Epidermal melanocyte (primary cell): ENCODE measurements around a stretch of chr18.

- RRBS: no CpG with 5 or more reads among the region's 3 CpGs
Observed at GRCh38 chr18:49647007-49647252, 85.1 kb downstream of the LIPG start.

- RRBS: no CpG with 5 or more reads among the region's 2 CpGs
Observed at GRCh38 chr18:49827040-49827809, 13.9 kb upstream of the ACAA2 start.

- RRBS: no CpG with 5 or more reads among the region's 4 CpGs
Observed at GRCh38 chr18:50109945-50110690, 84.8 kb downstream of the MYO5B start.

- RRBS: no CpG with 5 or more reads among the region's 3 CpGs
Observed at GRCh38 chr18:50127619-50128124, 67.3 kb downstream of the MYO5B start.

- RRBS: no CpG with 5 or more reads among the region's 30 CpGs
Observed at GRCh38 chr18:50287022-50287498, 432 bp downstream of the CXXC1 start.

- RRBS: no CpG with 5 or more reads among the region's 6 CpGs
Observed at GRCh38 chr18:50649650-50650429, 90.0 kb downstream of the MAPK4 start.

DNA sequence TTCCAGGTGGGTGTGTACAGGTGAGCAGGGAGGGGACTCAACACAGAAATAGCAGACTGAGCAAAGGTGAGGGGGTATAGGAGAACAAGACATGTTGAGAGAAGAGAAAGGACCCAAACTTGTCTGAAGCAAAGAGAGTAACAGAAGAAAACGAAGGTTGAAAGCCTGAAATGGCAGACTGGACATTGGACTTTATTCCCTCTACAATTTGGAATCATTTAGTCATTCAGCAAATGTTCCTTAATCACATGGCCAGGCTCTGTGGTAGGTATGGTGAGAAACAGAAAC is 23.3 kb downstream of the MRO start:
- RRBS: no CpG with 5 or more reads among the region's 1 CpG

DNA sequence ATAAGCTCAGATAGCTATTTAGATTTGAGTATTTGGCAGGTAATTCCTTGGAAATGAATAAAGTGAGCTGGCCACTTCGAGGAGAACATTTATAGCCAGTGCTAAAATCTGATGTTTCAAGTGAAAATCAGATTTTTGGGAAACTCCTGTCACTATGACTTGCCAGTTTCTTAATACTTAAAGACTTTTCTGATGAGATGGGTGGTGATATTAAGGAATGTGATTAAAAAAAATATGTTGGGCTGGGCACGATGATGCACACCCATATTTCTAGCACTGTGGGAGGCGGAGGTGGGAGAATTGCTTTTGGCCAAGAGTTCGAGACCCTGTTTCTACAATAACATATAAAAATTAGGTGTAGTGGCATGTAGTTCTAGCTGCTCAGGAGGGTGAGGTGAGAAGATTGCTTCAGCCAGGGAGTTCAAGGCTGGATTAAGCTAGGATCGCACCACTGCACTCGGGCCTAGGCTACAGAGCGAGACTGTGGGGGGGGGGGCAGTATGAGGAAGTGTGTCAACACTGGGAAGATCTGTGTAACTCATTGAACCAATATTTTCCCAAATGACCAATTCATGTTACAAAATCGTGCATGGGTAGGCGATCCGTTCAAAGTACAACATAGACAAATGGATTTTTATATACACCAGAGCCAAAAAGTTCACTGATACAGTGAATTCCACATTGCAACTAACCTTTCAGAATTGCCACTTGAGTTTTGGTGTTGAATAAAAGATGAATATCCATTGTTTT is 7.9 kb downstream of the SMAD4 start:
- RRBS: no CpG with 5 or more reads among the region's 10 CpGs

GRCh38 chr18:51057879-51058421 is 27.9 kb downstream of the SMAD4 start:
- RRBS: no CpG with 5 or more reads among the region's 1 CpG

DNA sequence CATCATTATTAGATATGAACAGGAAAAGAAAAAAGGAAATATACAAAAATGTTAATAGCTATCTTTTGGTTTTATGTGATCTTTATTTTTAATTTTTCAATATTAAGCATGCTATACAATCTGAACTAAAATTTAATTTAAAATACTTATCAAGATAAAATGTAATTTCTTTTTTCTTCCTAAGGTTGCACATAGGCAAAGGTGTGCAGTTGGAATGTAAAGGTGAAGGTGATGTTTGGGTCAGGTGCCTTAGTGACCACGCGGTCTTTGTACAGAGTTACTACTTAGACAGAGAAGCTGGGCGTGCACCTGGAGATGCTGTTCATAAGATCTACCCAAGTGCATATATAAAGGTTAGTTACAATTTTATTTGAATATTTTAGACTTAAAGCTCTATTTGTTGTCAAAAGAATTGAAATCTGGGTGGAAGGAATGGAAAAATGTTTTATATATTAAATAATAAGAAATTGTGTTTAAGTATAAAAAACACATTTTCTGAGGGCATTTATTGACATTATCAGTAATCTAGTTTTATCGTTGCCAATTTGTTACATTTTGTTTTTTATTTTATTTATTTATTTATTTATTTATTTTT is 36.9 kb downstream of the SMAD4 start:
- RRBS: no CpG with 5 or more reads among the region's 4 CpGs

DNA sequence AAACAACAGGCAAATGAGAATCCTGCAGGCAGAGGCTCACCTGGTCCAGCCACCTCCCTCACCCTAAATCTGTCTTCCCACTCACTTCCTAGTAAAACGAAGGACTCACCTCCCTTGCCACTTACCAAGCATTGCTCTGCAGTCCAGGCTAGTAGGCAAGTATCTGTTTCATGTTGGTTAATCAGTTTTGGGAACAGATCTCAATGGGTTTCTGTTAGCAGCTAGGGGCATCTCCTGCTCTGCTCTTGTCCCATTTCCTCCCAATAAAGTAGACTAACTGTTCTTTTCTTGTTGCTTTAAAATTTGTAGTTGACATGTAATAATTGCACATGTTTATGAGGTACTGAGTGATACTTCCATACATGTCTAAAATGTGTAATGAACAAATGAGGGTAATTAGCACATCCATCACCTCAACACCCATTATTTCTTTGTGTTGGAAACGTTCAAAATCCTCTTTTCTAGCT is 65.6 kb downstream of the MEX3C start:
- RRBS: no CpG with 5 or more reads among the region's 2 CpGs

- RRBS: no CpG with 5 or more reads among the region's 6 CpGs
Observed at GRCh38 chr18:54232523-54232942, 8.1 kb upstream of the MBD2 start.

DNA sequence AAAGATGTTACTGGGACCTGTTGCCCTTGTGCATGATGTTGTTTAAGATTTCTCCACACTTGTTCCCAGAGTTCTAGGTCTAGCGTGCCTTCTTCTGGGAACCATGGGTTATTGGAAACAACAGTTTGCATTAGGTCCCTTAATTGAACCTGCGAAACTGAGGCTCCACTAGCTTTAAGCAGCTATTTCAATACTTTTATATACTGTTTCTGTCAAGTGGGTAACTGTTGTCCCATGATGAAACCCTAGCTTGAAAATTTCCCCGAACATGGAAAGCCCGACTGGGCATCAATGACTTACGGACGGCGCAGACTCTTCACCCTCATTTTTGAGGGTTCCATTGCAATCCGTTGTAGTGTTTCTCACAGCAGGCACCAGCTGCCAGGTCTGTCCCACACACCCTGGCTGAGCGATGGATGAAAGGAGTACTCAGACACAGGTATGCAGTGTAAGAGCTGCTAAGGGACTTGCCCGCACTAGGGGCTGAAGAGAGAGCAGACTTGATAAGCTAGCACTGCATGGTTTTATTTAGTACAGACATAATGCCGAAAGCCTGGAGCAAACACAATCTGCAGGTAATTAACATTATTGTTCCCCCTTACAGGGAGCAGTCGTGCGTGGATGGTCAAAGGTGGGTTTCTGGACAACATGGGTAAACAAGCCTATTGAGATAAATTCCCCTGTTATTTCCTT is 15.7 kb downstream of the DYNAP start:
- RRBS: no CpG with 5 or more reads among the region's 13 CpGs

DNA sequence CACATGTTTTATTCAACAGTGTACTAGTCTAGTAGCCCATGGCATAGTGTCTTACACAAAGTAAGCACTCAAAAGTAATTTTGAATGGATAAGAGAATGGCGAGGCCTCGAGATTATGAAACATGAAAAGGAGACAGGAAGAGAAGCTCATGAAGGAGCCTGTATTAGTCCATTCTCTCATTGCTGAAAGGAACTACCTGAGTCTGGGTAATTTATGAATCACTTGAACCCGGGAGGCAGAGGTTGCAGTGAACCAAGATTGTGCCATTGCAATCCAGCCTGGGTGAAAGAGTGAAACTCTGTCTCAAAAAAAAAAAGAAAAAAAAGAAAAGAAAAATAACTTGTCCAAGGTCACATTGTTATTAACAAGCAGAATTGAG is 83.6 kb downstream of the DYNAP start:
- RRBS: no CpG with 5 or more reads among the region's 3 CpGs

DNA sequence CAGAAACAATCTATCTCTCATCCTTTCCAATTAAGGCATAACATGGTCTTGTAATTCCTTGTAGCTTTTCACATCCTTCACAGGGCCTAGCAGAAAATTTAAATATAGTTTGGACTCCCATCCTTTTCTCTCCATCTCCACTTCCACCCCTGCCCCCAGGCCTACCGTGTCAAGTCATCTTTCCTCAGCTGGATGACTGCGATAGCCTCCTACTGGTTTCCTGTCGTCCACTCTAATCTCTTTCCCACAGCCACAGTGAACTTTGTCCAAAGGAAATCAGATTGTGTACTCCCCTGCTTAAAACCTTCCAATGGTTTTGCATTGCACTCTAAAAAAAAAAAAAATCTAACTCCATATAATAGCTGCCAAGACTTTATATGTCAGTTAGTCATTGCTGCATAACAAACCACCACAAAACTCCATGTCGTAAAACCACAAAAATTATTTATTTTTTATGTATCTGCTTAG is 160.1 kb upstream of the CCDC68 start:
- RRBS: no CpG with 5 or more reads among the region's 4 CpGs

GRCh38 chr18:55322106-55323056 is 265.6 kb downstream of the TCF4 start:
- RRBS: no CpG with 5 or more reads among the region's 37 CpGs

DNA sequence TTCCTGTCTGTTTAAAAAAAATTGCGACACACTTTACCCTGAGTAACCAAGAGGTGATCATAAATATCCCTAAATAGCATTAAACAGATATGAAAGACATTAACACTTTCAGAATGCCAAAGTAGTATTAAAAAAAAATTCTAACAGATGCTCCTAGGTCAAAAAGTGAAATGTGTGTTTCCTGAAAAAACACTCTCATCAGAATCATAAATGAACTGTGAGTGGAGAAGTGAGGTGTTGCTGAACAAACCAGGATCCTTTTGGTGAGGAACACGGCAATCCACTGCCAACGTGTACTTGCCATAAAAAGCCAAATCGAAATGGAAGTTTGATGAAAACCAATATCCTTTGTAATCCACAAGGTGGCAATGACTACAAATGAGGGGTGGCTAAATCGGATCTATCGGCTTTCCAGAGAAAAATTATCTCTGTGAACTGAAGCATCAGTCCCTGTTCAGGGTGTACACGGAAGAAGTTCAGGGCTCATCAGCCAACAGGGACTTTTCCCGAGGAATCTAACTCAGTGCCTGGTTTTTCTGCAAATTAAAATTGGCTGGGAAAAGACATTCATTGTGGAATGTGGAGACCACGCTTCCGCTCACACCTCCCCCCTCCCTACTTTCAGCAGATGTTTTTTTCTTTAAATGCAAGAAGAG is 248.8 kb downstream of the TCF4 start:
- RRBS: no CpG with 5 or more reads among the region's 10 CpGs

GRCh38 chr18:55402672-55403222 is 185.2 kb downstream of the TCF4 start:
- RRBS: no CpG with 5 or more reads among the region's 8 CpGs

- RRBS: no CpG with 5 or more reads among the region's 18 CpGs
Observed at GRCh38 chr18:55406521-55407103, 181.4 kb downstream of the TCF4 start.

DNA sequence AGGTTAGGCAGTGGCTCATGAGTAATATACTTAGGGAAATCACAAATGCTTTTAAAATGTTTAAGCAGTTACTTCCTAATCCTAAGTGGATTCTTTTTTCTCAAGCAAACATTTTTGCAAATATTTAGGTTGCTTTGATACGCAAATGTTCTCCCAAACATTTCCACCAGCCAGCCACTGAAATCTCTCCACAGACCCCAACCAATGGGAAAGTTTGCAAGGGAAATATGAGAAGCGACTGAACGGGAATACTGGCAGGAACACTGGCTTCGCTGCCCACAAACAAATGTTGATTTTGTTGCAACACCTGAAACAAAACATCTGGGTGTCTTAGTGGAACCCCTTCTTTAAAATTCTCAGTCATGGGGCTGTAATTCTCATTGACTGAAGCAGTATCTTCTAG is 168.4 kb downstream of the TCF4 start:
- RRBS: no CpG with 5 or more reads among the region's 4 CpGs